Aorta (tissue), 1 donor: ENCODE measurements around the genes EXOC3 and TPPP.

DNA sequence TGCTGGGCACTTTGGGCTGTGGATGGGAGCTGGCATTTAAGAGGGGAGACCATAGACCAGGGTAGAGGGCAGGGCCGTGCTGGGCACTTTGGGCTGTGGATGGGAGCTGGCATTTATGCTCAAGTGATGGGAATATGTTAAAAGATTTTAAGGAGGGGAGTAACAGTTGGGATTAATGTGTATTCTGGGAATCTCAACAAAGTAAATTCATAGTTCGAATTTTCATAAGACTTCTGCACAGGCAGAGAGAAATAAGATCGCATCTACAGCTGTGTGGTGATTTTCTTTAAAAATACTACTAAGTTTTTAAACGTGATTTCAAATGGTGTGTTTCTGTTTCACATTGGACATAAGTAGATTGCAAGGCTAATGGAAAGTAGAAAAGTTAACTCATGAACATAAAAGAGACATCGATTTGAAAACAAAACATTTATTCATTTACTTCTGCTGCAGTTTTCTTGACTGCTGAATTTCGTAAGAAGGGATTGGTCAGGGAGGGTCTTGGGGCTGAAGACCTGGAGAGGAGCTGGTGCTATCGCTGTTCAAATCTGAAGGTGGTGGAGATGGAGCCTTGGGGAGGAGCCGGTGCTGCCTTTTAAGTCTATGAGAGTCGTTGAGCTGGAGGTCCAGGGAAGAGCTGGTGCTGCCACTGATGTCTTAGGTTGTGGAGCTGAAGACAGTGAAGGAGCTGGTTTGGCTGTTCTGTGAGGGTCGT is 9.5 kb downstream of the PDCD6 start:
- PRO-cap = no peak

DNA sequence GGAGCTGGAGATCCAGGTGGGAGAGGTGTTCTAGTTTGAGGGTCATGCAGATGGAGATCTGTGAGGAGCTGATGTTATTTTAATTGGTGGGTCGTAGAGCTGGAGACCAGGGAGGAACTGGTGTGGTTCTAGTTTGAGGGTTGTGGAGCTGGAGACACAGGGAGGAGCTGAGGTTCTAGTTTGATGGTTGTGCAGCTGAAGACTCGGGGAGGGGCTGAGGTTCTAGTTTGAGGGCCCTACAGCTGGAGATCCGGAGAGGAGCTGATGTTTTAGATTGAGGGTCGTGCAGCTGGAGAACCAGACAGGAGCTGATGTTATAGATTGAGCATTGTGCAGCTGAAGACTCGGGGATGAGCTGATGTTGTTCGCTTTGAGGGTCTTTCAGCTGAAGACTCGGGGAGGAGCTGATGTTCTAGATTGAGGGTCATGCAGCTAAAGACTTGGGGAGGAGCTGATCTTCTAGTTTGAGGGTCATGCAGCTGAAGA is 10.1 kb downstream of the PDCD6 start:
- PRO-cap = no peak

DNA sequence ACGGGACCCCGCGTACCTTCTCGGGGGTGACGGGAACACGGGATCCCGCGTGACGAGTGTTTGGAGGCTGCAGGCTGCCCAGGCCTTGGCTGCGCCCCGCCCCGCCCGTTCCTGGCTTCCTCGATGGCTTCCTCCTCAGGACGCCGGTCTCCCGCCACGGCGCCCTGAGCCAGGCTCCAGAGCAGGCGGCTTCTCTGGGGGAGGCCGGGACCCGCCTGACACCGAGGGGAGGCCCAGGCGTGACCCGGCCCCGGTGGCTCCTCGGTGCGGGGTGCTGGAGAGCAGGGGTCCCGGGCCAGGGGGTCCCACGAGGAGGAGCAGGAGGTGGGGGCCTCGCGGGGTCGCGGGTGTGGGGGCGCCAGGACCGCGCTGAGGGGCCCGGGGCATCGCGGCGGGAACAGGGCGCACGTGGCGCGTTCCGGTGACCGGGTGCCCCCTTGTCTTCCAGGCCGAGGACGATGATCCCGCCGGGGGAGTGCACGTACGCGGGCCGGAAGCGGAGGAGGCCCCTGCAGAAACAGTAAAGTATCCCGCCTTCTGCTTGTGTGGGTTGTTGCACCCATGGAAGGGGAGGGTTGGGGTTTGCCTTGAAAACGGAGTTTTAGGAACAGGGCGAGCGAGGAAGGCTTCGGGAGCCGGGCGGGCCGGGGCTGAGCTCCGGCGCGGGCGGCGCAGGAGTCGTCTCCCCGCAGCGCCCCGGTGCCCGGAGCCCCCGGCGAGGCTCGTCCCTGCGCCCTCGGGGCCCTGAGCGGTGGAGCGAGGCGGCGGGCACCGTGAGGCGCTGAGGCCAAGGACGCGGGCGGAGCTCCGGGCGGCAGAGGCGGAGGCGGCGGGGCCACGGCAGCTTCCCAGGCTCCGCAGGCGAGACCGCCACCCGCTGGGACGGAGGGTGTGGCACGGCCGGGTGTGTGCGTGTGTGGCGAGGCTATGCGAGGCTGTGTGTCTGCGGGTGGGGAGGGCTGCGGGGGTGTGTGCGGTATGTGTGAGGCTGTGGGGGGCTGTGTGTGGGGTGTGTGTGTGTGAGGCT is 22.2 kb downstream of the AHRR start:
- PRO-cap = no peak

DNA sequence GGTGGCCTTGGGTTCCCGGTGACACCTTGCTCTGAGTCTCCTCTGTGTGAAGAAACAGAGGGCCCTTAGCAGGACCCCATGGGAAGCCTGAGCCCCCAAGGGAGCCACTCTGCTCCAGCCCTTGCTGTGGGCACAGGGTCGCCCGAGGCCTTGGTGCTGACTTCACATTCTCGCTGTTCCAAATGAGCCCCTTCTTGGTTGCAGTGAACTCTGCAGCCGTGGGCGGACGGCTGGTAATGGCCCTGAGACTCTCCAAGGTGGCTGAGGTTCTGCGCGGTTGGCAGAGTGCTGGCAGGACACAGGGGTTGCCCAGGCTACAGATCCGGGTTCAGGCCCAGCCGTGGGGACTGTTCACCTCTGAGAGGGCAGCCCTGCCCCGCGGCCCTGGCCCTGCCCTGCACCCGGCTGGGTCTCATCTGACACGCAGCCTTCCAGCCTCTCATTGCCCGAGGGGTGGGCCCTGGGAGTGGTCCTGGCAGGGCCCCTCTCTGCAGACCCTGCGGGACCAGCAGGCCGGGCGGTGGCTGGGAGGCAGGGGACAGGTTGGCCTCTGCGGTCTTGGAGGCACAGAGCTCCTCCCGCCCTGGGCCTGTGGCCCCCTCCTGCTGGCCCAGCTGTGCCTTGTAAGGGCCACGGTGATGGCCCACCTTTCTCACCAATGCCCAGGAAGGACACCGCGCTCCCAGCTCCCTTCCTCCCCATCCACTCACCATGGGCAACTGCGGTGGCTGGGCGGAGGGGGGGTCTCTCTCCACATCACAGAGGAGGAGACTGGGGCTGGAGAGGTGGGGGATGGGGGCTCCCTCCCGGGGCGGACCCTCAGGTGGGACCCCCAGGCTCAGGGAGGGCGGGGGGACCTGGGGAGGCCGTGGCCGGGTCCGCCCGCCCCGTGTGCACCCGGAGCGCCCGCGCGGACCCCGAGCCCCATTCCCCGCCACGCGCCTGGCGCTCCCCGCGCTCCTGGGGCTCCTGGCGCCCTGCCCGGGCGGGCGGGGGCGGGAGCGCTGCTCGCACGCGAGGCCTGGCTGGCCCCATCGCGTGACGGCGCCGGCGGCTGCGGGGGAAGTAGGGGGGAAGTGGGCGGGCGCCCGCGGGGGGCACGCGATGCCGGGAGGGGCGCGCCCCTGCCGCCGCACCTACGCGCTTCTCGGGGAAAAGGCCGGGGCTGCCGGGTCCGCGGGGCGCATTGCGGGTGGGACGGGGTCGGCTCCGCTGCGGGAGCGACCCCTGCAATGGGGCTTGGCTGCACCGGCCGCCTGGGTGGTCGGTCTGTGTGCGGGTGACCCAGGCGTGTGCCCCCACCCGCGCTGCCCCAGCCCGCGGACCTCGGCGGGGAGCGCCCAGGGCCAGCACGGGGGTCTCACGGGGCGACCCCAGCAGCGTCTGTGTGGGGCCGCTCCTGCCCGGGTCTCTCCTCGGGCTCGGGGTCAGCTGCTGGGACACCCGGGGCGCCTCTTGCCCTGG is 51.9 kb downstream of the AHRR start:
- PRO-cap = no peak

DNA sequence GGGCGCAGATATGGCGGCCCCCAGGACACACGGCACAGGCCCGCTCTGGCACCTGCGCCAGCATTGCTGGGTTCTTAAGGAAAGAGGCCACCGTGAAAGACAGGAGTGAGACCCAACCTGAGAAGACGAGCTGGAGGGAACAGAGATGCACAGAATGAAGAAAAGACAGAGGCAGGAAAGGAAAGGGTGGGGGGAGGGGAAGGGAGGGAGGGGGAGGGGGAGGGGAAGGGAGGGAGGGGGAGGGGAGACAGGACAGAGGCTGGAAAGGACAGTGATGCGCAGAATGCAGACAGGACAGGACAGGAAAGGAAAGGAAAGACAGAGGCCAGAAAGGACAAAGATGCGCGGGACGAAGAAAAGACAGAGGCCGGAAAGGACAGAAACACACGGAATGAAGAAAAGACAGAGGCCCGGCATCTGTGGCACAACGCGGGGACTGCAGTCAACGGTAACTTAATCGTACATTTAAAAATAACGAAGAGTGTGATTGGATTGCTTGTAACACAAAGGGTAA is 53.2 kb upstream of the EXOC3 start:
- PRO-cap = no peak

DNA sequence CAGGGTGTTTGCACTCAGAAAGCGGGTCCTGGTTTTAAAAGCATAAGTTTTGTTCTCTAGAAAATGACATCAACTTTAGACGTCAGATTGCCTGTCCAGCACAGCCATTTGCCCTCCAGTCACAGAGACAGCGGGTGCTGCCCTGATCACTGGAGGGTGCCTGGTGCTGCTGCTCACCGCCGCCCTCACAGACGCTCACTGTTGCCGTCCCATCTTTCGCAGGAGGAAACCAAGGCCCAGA is 43.7 kb upstream of the EXOC3 start:
- PRO-cap = no peak

DNA sequence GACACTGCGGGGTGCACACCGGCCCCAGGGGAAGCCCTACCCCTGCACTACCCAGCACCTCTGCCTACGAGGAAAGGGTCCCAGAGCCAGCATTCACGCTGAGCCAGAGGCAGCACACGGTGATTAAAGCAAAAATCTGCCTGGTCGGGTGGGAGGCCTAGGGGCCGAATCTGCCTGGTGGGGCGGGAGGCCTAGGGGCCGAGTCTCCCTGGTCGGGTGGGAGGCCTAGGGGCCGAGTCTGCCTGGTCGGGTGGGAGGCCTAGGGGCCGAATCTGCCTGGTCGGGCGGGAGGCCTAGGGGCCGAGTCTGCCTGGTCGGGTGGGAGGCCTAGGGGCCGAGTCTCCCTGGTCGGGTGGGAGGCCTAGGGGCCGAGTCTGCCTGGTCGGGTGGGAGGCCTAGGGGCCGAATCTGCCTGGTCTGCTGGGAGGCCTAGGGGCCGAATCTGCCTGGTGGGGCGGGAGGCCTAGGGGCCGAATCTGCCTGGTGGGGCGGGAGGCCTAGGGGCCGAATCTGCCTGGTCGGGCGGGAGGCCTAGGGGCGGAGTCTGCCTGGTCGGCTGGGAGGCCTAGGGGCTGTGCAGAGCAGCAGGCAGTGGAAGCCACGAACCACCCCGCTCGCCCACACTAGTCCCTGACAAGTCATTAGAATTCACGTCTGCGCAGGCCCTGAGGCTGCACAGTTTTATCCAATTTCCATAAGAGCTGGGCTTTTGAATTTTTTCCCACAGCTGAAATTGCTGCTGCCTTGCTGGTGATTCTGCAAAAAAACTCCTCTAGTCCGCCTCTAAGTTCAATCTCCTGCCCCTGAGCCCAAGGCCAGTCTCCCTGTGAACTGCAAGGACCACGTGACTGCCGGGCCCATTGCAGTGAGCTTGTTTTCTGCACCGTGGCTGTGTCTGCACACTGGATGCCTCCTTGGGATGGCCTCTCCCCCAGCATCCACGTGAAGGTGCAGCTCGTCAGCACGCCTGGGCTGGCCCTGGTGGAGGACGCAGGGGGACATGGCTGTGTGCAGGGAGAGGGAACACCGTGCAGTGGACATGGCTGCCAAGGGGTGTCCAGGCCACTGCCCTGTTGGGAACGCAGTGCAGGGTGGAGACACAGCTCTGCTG is 27.5 kb upstream of the EXOC3 start:
- PRO-cap = no peak

DNA sequence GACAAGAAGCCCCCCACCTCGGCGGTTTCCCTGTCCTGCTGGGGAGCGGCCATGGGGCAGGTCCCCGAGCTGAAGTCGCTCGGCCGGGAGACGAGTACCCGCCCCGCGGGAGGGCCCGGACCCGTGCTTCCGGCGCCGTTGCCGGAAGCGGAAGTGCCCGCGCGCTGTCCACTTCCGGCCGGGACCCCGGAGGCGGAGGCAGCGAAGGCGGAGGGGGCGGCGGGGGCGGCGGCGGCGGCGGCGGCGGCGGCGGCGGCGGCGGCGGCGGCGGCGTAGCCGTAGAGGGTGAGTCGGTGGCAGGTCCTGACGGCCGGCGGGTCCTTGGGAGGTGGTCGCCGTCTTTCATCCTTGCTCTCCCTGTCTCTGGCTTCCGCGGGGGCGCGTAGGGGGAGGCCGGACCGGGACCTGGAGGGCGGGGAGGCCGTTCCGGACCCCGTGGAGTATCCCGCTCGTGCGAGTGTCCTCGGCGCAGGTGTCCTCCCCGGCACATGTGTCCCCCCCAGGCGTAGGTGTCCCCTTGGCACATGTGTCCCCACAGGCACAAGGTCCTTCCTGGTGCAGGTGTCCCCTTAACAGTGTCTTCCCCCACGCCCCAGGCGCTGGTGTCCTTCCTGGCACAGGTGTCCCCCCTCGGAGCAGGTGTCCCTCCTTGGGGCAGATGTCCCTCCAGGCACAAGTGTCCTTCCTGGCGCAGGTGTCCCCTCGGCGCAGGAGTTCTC is at the start of gene EXOC3:
Gene EXOC3, plus strand, starts transcription at position 171 of the 719 bp plus-strand sequence.
- PRO-cap = bidirectional peak, plus-strand start at position 171 of the sequence, minus-strand start at position 125 of the sequence

- PRO-cap = no peak
These were observed 3.3 kb downstream of the EXOC3 start for GRCh38 chr5:445925-446937.

- PRO-cap = no peak
These were observed 5.3 kb downstream of the EXOC3 start for GRCh38 chr5:448088-448915.

GRCh38 chr5:465365-466099 is 22.6 kb downstream of the EXOC3 start:
- PRO-cap = no peak

- PRO-cap = no peak
These were observed 37.4 kb downstream of the EXOC3 start for GRCh38 chr5:480356-480755.

- PRO-cap = no peak
These were observed 296 bp downstream of the SLC9A3 start for GRCh38 chr5:523988-524317.

GRCh38 chr5:556804-557475 is 32.7 kb upstream of the SLC9A3 start:
- PRO-cap = no peak

GRCh38 chr5:611554-611959 is 583 bp upstream of the CEP72 start:
- PRO-cap = no peak

DNA sequence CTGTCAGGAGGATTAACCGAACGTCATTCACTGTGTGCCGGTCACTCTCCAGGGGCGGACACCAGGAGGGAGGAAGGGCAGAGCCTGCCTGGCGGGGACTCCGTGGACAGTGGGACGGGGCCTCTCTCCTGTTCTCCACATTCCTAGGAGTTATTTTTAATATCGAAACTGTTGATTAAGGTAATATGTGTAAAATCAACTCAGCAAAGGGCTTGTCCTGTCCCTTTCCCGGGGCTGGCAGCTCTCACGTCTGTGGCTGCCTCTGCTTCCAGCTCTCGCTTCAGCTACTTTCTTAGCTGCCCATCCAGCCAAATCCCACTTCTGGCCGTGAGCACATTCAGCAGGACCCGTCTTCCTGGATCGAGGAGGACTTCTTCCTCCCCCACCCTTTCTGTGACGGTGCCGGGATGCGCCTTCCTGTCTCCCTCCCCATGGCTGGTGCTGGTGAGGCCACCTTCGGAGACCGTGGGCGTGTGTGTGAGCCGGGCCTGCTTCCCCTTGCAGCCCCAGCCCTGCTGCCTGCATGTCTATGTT is 12.6 kb downstream of the CEP72 start:
- PRO-cap = no peak

DNA sequence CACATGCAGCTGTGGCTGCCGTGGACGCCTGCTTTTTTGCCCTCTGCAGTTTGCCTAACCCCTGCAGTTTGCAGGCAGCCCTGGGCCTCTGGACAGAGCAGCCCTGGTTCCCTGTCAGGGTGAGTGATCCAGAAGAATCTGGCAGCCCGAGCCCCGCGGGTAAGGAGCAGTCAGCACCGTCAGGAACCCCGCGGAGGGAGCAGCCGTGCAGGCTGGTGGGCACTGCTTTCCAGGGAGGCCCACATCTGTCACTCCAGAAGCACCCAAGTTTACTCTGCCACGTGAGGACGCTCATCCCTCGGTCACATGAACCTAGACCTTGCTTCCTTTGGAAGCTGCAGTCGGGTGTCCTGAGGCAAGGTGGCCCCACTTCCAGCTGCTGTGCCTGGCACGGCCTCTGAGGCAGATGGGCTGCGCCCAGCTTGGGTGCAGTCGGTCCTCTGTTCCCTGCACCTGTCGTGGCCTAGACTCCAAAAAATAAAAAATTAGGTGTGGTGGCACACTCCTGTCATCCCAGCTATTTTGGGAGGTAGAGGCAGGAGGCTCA is 30.5 kb downstream of the CEP72 start:
- PRO-cap = no peak

DNA sequence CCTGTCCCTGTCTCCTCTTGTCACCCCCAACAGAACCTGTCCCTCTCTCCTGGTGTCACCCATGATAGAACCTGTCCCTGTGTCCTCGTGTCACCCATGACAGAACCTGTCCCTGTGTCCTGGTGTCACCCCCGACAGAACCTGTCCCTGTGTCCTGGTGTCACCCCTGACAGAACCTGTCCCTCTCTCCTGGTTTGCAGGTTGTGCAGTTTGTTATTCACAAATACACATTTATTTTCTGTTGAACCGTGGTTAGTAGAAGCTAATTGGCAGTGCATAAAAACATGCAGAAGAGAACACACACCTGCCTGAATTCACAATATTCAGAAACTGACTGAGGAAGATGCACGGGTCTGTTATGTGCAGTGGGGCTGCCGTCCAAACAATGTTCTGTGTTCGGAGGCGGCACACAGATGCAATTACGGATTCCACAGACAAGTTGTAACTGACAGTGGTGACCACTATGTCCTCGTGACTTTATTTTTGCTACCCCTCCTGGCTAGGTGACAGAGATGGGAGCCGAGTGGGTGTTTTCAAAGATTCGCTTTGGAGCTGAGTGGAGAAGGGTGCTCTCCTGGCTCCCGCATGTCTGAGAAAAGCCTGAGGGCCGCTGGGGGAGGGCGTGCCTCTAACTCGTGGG is 31.7 kb downstream of the TPPP start:
- PRO-cap = no peak

DNA sequence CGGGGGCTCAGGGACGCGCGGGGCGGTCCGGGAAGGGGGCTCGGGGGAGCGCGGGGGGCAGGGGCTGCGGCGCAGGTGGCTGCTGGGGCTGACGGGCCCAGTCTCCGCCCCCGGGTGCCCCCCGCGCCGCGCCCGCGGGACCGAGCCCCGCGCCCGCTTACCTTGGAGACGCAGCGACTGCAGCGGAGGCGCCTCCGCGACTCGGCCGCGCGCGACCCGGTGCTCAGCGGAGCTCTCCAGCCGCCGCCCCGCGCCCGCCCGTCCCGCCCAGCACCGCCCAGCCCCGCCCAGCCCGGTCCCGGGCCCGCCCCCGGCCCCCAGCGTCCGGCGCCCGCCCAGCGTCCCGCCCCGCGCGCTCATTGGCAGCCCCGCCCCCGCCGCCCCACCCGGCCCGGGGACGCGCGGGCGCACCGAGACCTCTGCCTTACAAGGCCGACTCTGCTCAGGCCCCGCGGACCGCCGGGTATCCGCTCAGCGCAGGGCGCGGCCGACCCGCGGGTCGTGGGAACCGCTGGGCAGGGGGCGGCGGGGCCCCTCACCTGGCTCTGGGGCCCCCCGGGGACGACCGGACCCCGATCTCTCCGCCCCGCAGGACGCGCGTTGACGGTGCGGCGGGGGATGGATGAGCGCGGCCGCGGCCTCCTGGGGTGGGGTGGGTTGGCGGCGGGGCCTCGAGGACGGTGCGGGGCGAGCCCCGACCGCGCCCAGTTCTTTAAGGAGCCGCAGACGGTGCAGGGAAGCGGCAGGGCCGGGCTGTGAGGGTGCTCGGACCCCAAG is at the start of gene TPPP:
Gene TPPP, minus strand, starts transcription at position 236 of the 777 bp plus-strand sequence.
- PRO-cap = bidirectional peak, plus-strand start at position 429 of the sequence, minus-strand start at position 265 of the sequence

GRCh38 chr5:858760-859227 is 8.0 kb upstream of the ZDHHC11 start:
- PRO-cap = no peak